ENCODE measurements around a stretch of chr7.

DNA sequence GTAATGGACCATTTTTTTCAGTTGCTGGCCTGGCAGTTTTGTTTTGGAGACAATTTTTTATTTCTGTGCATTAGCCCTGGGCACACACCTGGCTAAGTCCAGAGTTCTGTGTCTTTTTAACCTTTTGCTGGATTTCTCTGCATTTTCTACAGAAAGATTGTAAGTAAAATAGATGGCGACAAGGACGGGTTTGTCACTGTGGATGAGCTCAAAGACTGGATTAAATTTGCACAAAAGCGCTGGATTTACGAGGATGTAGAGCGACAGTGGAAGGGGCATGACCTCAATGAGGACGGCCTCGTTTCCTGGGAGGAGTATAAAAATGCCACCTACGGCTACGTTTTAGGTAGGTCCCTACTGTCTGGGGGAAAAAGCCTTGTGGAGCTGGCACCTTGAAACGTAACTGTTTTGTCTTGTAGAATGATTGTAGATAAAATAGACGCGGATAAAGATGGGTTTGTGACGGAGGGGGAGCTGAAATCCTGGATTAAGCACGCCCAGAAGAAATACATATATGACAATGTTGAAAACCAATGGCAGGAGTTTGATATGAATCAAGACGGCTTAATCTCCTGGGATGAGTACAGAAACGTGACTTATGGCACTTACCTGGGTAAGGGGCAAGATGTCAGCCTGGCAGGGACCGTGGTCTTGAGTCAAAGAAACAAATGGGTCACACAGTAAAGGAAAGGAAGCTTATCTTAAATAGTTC is 15.1 kb downstream of the CALU start:
- RAMPAGE, long total RNA, result no peak
- RRBS, 2 experiments, result no CpG with 5 or more reads among the region's 17 CpGs
CAGE:
- cytosol, long polyA minus RNA, result no peak
- cytosol, long polyA plus RNA, result no peak
- long polyA plus RNA, result no peak
- nucleolus, long total RNA, result no peak
- nucleus, long polyA plus RNA, result no peak
- nucleus, long total RNA, result no peak

- RAMPAGE, long total RNA, result no peak
- RRBS, 2 experiments, result no CpG with 5 or more reads among the region's 7 CpGs
CAGE:
- cytosol, long polyA minus RNA, result no peak
- cytosol, long polyA plus RNA, result no peak
- long polyA plus RNA, result no peak
- nucleolus, long total RNA, result no peak
- nucleus, long polyA plus RNA, result no peak
- nucleus, long total RNA, result no peak
These were observed 5.6 kb upstream of the OPN1SW start for GRCh38 chr7:128781026-128781690.

GRCh38 chr7:128790435-128791596 is 952 bp upstream of the CCDC136 start:
- RAMPAGE, long total RNA, result no peak
- RRBS, 2 experiments, result 2 to 3% methylated on average over 53 to 62 of the region's 97 CpGs
CAGE:
- cytosol, long polyA minus RNA, result no peak
- cytosol, long polyA plus RNA, result no peak
- long polyA plus RNA, result no peak
- nucleolus, long total RNA, result no peak
- nucleus, long polyA plus RNA, result no peak
- nucleus, long total RNA, result no peak

GRCh38 chr7:128827055-128827903 is 2.9 kb upstream of the FLNC start:
- RAMPAGE, long total RNA, result no peak
- RRBS, 2 experiments, result no CpG with 5 or more reads among the region's 15 CpGs
CAGE:
- cytosol, long polyA minus RNA, result no peak
- cytosol, long polyA plus RNA, result no peak
- long polyA plus RNA, result no peak
- nucleolus, long total RNA, result no peak
- nucleus, long polyA plus RNA, result no peak
- nucleus, long total RNA, result no peak

DNA sequence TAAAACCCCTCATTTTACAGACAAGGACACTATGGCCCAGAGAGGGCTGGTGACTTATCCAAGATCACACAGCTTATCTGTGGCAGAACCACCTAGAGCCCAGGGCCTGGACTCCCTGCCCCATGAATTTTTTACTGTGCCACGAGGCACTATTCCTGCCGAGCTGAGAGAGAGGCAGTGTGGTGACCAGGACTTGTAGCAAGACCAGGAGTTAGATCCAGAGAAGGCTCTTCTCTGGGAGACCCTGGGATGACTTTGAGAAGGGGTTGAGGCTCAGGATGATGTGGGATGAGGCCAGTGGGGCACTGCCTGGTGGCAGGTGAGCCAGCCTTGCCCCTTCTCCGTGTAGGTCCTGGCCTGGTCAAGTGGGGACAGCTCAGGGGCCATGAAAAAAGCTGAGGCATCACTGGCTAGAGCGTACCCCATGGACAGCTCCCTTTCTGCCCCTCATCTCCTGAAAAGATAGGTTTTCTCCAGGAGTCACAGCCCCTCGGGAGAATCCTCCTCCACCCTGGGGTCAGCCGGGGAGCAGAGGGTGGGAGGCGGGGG is 5.7 kb downstream of the FLNC start:
- RAMPAGE, long total RNA, result no peak
- RRBS, 2 experiments, result no CpG with 5 or more reads among the region's 7 CpGs
CAGE:
- cytosol, long polyA minus RNA, result no peak
- cytosol, long polyA plus RNA, result no peak
- long polyA plus RNA, result no peak
- nucleolus, long total RNA, result no peak
- nucleus, long polyA plus RNA, result no peak
- nucleus, long total RNA, result no peak

GRCh38 chr7:128858266-128859457 is 4.0 kb upstream of the ATP6V1F start:
- RAMPAGE, long total RNA, result no peak
- RRBS, 2 experiments, result 0% methylated on average over 2 of the region's 26 CpGs; no CpG with 5 or more reads in 1 of the 2 experiments
CAGE:
- cytosol, long polyA minus RNA, result no peak
- cytosol, long polyA plus RNA, result no peak
- long polyA plus RNA, result no peak
- nucleolus, long total RNA, result no peak
- nucleus, long polyA plus RNA, result no peak
- nucleus, long total RNA, result no peak

- RAMPAGE, long total RNA, result no peak
- RRBS, 2 experiments, result no CpG with 5 or more reads among the region's 1 CpG
CAGE:
- cytosol, long polyA minus RNA, result no peak
- cytosol, long polyA plus RNA, result no peak
- long polyA plus RNA, result no peak
- nucleolus, long total RNA, result no peak
- nucleus, long polyA plus RNA, result no peak
- nucleus, long total RNA, result no peak
These were observed 10.2 kb downstream of the KCP start for GRCh38 chr7:128900281-128900665.

GRCh38 chr7:128953910-128954606 is 16.3 kb downstream of the IRF5 start:
- RAMPAGE, long total RNA, result no peak
- RRBS, 2 experiments, result no CpG with 5 or more reads among the region's 4 CpGs
CAGE:
- cytosol, long polyA minus RNA, result no peak
- cytosol, long polyA plus RNA, result no peak
- long polyA plus RNA, result start-site peak on the minus strand at chr7:128954269-128954543, 608 and 1,187 reads in 2 replicates
- nucleolus, long total RNA, result start-site peak on the minus strand at chr7:128954478-128954542, 588 reads
- nucleus, long polyA plus RNA, result start-site peak on the minus strand at chr7:128954535-128954542, 617 and 445 reads in 2 replicates
- nucleus, long total RNA, result no peak

GRCh38 chr7:129149863-129150122 is 5.3 kb downstream of the TSPAN33 start:
- RAMPAGE, long total RNA, result no peak
- RRBS, 2 experiments, result no CpG with 5 or more reads among the region's 3 CpGs
CAGE:
- cytosol, long polyA minus RNA, result no peak
- cytosol, long polyA plus RNA, result no peak
- long polyA plus RNA, result no peak
- nucleolus, long total RNA, result no peak
- nucleus, long polyA plus RNA, result no peak
- nucleus, long total RNA, result no peak

DNA sequence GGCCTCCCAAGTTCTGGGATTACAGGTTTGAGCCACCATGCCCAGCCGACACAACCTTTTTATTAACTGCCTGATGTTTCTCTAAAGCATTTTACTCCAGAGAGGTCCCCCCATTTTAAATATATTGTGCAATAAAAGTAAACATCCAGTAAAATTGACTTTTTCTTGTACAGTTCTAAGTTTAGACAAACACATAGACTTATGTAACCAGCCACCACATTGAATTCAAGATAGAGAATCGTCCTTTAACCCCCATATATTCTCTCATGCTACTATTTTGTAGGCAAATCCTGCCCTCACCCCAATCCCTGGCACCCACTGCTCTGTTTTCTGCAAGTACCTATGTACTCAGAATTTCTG is 12.8 kb downstream of the SMO start:
- RAMPAGE, long total RNA, result no peak
- RRBS, 2 experiments, result no CpG with 5 or more reads among the region's 2 CpGs
CAGE:
- cytosol, long polyA minus RNA, result no peak
- cytosol, long polyA plus RNA, result no peak
- long polyA plus RNA, result no peak
- nucleolus, long total RNA, result no peak
- nucleus, long polyA plus RNA, result no peak
- nucleus, long total RNA, result no peak

DNA sequence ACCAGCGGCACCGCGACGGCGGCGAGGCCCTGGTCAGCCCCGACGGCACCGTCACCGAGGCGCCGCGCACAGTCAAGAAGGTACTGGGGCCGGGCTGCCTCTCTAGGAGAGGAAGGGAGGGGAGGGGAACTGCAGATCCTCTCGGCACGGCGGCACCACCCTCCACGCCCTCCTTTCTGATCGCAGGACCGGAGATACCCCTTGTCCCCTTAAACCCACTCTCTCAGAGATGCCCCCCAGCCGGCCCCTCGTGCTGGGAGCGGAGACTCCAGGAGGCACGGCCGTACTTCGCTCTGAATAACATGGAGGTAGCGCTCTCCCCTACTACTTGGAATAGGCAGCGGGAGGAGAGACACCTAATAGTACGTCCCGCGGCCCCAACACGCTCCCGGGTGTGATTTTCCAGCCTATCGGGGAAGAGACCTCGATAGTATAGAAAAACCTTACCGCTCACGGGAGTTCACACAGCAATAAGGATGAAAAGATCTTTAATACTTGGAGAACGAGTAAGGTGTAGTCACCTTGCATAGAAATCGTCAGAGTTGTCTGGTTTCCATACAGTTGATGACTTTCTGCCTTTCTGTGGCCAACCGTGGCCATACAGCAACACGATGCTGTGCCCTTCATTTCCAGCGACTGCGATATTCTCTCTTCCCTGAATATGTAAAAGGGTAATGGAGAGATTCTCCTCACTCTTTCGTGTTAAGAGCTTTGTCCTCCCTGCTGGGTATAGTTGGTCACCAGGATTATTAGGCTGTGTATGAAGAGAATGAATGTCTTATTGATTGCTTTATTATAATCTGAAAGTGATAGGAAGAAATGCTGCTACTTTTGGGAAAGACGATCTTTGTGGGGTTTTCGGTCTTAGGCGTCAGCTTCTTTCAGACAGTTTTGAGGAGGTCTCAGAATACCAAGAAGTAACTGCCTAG is 794 bp downstream of the AHCYL2 start:
- RAMPAGE, long total RNA, result no peak
- RRBS, 2 experiments, result 0 to 1% methylated on average over 1 to 5 of the region's 47 CpGs
CAGE:
- cytosol, long polyA minus RNA, result no peak
- cytosol, long polyA plus RNA, result no peak
- long polyA plus RNA, result no peak
- nucleolus, long total RNA, result no peak
- nucleus, long polyA plus RNA, result no peak
- nucleus, long total RNA, result no peak

GRCh38 chr7:129258392-129259320 is 33.8 kb downstream of the AHCYL2 start:
- RAMPAGE, long total RNA, result no peak
- RRBS, 2 experiments, result no CpG with 5 or more reads among the region's 4 CpGs
CAGE:
- cytosol, long polyA minus RNA, result no peak
- cytosol, long polyA plus RNA, result no peak
- long polyA plus RNA, result no peak
- nucleolus, long total RNA, result no peak
- nucleus, long polyA plus RNA, result no peak
- nucleus, long total RNA, result no peak

GRCh38 chr7:129436011-129436855 is 2.0 kb downstream of the STRIP2 start:
- RAMPAGE, long total RNA, result no peak
- RRBS, 2 experiments, result no CpG with 5 or more reads among the region's 9 CpGs
CAGE:
- cytosol, long polyA minus RNA, result no peak
- cytosol, long polyA plus RNA, result no peak
- long polyA plus RNA, result no peak
- nucleolus, long total RNA, result no peak
- nucleus, long polyA plus RNA, result no peak
- nucleus, long total RNA, result no peak

DNA sequence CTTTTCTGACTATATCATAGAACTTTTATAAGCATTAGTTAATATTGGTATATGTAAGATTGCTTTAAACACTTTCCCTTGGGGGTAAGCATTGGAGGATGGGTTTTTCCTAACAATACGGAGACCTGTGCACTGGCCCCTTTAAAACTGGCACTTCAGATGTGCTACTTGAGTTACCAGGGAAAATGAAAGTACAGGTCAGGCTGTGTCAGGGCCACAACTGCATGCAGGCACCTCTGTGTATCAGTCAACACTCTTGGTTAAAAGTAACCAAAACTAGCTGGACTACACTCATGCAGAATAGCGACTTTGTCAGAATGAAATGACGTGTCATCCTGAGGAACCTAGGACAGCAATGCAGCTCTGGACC is 33.9 kb upstream of the SMKR1 start:
- RAMPAGE, long total RNA, result no peak
- RRBS, 2 experiments, result no CpG with 5 or more reads among the region's 3 CpGs
CAGE:
- cytosol, long polyA minus RNA, result no peak
- cytosol, long polyA plus RNA, result no peak
- long polyA plus RNA, result no peak
- nucleolus, long total RNA, result no peak
- nucleus, long polyA plus RNA, result no peak
- nucleus, long total RNA, result no peak

- RAMPAGE, long total RNA, result no peak
- RRBS, 2 experiments, result no CpG with 5 or more reads among the region's 11 CpGs
CAGE:
- cytosol, long polyA minus RNA, result no peak
- cytosol, long polyA plus RNA, result no peak
- long polyA plus RNA, result no peak
- nucleolus, long total RNA, result no peak
- nucleus, long polyA plus RNA, result no peak
- nucleus, long total RNA, result no peak
These were observed 10.6 kb upstream of the NRF1 start for GRCh38 chr7:129600701-129601492.

- RAMPAGE, long total RNA, result no peak
- RRBS, 2 experiments, result 0 to 2% methylated on average over 3 to 4 of the region's 17 CpGs
CAGE:
- cytosol, long polyA minus RNA, result no peak
- cytosol, long polyA plus RNA, result no peak
- long polyA plus RNA, result no peak
- nucleolus, long total RNA, result no peak
- nucleus, long polyA plus RNA, result no peak
- nucleus, long total RNA, result no peak
These were observed 341 bp upstream of the NRF1 start for GRCh38 chr7:129611221-129611536.

DNA sequence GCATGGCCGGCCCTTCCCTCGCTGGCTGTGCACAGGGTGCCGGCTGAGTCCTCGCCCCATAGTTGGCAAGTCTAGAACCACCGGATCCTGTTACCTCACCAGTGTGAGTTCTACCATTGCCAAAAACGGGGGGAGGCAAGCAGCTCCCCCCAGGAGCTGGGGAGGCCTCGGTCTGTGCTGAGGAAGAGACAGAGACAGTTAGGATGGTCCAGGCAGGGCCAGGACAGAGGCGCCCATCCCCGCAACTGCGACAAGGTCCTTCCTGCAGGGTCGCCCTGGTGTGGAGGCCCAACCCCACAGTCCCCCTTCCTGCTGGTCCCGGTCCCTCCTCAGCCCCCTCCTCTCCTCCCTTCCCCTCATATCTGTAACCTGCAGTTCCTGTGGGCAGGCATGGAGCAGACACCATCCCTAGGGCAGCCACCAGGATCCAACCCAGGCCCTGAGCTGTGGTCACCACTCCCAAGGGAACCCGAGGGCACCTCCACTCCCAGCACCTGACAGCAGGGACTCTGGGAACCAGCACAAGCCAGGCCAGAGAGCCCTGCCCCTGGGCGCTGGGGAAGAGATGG is 158.9 kb downstream of the NRF1 start:
- RAMPAGE, long total RNA, result no peak
- RRBS, 2 experiments, result 8 to 33% methylated on average over 1 of the region's 14 CpGs
CAGE:
- cytosol, long polyA minus RNA, result no peak
- cytosol, long polyA plus RNA, result no peak
- long polyA plus RNA, result no peak
- nucleolus, long total RNA, result no peak
- nucleus, long polyA plus RNA, result no peak
- nucleus, long total RNA, result no peak

- RAMPAGE, long total RNA, result no peak
- RRBS, 2 experiments, result no CpG with 5 or more reads among the region's 11 CpGs
CAGE:
- cytosol, long polyA minus RNA, result start-site peak on the minus strand at chr7:129834377-129834383, 22 reads
- cytosol, long polyA plus RNA, result no peak
- long polyA plus RNA, result no peak
- nucleolus, long total RNA, result no peak
- nucleus, long polyA plus RNA, result no peak
- nucleus, long total RNA, result no peak
These were observed 118.3 kb downstream of the UBE2H start for GRCh38 chr7:129834315-129835081.

GRCh38 chr7:129970642-129971367 is 18.0 kb upstream of the UBE2H start:
- RAMPAGE, long total RNA, result no peak
- RRBS, 2 experiments, result no CpG with 5 or more reads among the region's 11 CpGs
CAGE:
- cytosol, long polyA minus RNA, result no peak
- cytosol, long polyA plus RNA, result no peak
- long polyA plus RNA, result no peak
- nucleolus, long total RNA, result no peak
- nucleus, long polyA plus RNA, result no peak
- nucleus, long total RNA, result no peak

- RAMPAGE, long total RNA, result no peak
- RRBS, 2 experiments, result no CpG with 5 or more reads among the region's 12 CpGs
CAGE:
- cytosol, long polyA minus RNA, result no peak
- cytosol, long polyA plus RNA, result no peak
- long polyA plus RNA, result no peak
- nucleolus, long total RNA, result no peak
- nucleus, long polyA plus RNA, result no peak
- nucleus, long total RNA, result no peak
These were observed 47.4 kb downstream of the TMEM209 start for GRCh38 chr7:130157632-130158438.

Measured in GM12878 (cell line).